Testis (tissue), 5 donors: ENCODE results near the gene REG1B.

DNA sequence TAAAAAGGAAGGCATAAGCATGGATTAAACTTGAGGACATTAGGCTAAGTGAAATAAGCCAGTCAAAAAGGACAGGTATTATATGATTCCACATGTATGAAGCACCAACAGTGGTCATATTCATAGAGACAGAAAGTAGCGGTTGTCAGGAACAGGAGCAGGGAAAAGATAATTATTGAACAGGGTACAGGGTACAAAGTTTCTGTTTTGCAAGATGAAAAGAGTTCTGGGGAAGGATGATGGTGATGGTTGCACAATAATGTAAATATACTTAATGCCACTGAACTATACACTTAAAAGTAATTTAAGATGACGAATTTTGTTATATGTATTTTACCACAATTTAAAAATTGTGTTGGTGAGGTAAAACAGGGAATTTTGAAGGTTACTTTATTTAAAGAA, 39.2 kb downstream of the EVA1A start:
- PRO-cap, 3 experiments = no peak in any of the 3 experiments
- RAMPAGE, long total RNA, 2 experiments = no peak in any of the 2 experiments
- RRBS = no CpG with 5 or more reads among the region's 2 CpGs

- PRO-cap, 3 experiments = no peak in any of the 3 experiments
- RAMPAGE, long total RNA, 2 experiments = no peak in any of the 2 experiments
- RRBS = no CpG with 5 or more reads among the region's 7 CpGs
Measured at GRCh38 chr2:75605703-75606622, 40.6 kb upstream of the MRPL19 start.

DNA sequence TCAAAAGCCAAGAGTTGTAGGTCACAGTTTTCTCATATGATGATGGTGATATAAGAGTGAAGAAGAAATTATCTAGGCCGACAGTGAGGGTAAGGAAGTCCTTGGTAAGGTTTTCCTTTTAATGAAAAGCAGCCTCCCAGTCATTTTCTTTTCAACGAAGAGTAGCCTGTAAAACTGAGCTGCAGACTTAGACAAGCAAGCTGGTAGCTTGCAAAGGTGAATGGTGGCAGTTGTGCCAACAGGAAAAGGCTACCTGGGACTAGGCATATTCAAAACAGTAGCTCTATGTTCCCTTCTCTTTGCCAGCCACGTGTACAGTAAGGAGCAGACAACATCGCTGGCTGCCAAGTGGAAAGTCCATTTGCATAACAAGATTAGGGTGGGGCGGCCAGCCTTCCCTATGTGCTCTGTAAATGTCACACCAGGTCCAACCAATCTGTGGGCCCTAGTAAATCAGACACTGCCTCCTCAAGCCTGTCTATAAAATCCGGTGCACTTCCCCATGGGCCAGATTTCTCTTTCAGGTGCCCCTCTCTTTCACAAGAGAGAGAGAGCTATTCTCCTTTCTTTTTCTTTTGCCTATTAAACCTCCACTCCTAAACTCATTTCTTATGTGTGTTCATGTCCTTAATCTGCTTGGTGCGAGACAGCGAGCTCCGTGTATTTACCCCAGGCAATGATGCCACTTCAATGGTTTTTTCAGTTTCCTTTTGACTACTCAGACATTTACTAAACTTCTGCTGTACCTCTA, 297.3 kb upstream of the GCFC2 start:
- PRO-cap, 3 experiments = no peak in any of the 3 experiments
- RAMPAGE, long total RNA, 2 experiments = no peak in any of the 2 experiments
- RRBS = no CpG with 5 or more reads among the region's 9 CpGs

DNA sequence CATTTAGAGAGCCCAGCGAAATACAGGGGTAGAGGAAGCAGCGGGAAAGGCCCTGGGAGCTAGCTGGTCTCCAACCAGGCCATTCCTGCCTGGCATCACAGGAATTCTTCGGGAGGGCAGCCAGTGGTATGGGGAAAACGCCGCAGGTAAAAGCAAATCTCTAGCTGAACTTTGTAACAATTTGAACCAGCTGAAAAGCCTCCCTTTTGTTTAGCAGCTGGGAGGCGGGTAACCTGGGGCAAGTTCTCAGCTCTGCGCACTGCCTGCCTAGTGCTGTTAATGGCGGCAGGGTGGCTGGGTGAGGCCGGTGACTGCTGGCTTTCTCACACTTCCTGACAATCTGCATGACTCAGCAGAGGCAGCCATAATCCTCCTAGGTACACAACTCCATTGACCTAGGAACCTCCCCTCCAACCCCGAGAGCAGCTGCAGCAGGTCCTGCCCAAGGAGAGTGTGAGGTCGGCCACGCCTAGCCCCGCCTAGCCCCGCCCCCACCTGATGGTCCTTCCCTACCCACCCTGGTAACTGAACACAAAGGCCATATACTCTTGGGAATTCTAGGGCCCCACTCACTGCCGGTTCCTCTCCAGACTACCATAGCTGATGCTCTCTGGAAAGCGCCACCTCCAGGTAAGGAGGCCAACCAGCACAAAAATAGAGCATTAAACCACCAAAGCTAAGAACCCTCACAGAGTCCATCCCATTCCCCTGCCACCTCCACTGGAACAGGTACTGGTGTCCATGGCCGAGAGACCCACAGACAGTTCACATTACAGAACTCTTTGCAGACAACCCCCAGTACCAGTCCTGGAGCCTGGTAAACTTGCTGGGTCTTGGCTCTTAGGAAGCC, 483.7 kb upstream of the REG3G start:
- PRO-cap, 3 experiments = peak in 1 of 3 experiments; most common minus-strand start position 481 of the sequence (in 1)
- RAMPAGE, long total RNA, 2 experiments = start-site peak on the plus strand in 2 of 2 experiments, centred at positions 538 to 555 of the sequence, 37 to 48 reads per replicate; start-site peak on the minus strand in 2 of 2 experiments, centred at positions 434 to 457 of the sequence, 41 to 78 reads per replicate
- RRBS = no CpG with 5 or more reads among the region's 17 CpGs

DNA sequence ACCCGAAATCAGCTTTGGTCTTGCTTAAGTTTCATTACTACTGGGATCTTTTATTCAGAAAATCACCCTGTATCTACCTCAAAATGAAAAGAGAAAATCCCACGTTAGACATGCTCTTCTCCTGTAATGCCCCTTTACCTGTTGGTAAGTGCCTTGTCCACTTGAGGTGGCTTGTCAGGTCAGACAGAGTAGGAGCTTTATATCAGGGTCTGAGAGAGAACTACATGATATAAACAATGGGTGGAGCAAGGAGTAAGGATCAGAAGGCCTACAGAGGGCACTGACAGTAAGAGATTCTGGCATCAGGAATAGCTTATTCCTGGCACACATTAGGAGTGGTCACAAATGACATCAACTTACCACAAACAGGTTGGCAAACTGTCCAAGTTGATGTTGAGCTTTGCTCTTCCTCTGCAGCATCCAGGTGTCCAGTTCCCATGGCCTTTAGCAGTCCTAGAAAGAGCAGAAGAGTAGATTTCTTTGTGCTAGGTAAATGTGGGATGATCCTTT, at the start of gene REG1B:
Gene REG1B, minus strand, starts transcription at position 173 of the 510 bp plus-strand sequence.
- PRO-cap, 3 experiments = no peak in any of the 3 experiments
- RAMPAGE, long total RNA, 2 experiments = no peak in any of the 2 experiments
- RRBS = no CpG with 5 or more reads among the region's 2 CpGs

- PRO-cap, 3 experiments = no peak in any of the 3 experiments
- RAMPAGE, long total RNA, 2 experiments = no peak in any of the 2 experiments
- RRBS = no CpG with 5 or more reads among the region's 3 CpGs
Measured at GRCh38 chr2:80305773-80306302, 1.3 kb upstream of the LRRTM1 start.

GRCh38 chr2:81304452-81304788, 999.9 kb upstream of the LRRTM1 start:
- PRO-cap, 3 experiments = no peak in any of the 3 experiments
- RAMPAGE, long total RNA, 2 experiments = no peak in any of the 2 experiments
- RRBS = 9% methylated on average over 1 of the region's 7 CpGs

- PRO-cap, 3 experiments = peak in 1 of 3 experiments; most common minus-strand start chr2:83993499 (in 1)
- RAMPAGE, long total RNA, 2 experiments = no peak in any of the 2 experiments
- RRBS = no CpG with 5 or more reads among the region's 3 CpGs
Measured at GRCh38 chr2:83993243-83993788, 465.8 kb downstream of the SUCLG1 start.

GRCh38 chr2:84669151-84669583, 152.9 kb downstream of the DNAH6 start:
- PRO-cap, 3 experiments = no peak in any of the 3 experiments
- RAMPAGE, long total RNA, 2 experiments = no peak in any of the 2 experiments
- RRBS = no CpG with 5 or more reads among the region's 6 CpGs

- PRO-cap, 3 experiments = no peak in any of the 3 experiments
- RAMPAGE, long total RNA, 2 experiments = no peak in any of the 2 experiments
- RRBS = no CpG with 5 or more reads among the region's 4 CpGs
Measured at GRCh38 chr2:84832894-84833368, 48.0 kb downstream of the TRABD2A start.

GRCh38 chr2:84856683-84857289, 24.1 kb downstream of the TRABD2A start:
- PRO-cap, 3 experiments = no peak in any of the 3 experiments
- RAMPAGE, long total RNA, 2 experiments = no peak in any of the 2 experiments
- RRBS = no CpG with 5 or more reads among the region's 9 CpGs

GRCh38 chr2:84897933-84898903, 7.2 kb upstream of the TMSB10 start:
- PRO-cap, 3 experiments = no peak in any of the 3 experiments
- RAMPAGE, long total RNA, 2 experiments = no peak in any of the 2 experiments
- RRBS = no CpG with 5 or more reads among the region's 3 CpGs

- PRO-cap, 3 experiments = peak in 1 of 3 experiments; most common plus-strand start chr2:84906275 (in 1); most common minus-strand start chr2:84906246 (in 1)
- RAMPAGE, long total RNA, 2 experiments = no peak in any of the 2 experiments
- RRBS = 4% methylated on average over 8 of the region's 46 CpGs
Measured at GRCh38 chr2:84905957-84906948, 797 bp downstream of the TMSB10 start.

DNA sequence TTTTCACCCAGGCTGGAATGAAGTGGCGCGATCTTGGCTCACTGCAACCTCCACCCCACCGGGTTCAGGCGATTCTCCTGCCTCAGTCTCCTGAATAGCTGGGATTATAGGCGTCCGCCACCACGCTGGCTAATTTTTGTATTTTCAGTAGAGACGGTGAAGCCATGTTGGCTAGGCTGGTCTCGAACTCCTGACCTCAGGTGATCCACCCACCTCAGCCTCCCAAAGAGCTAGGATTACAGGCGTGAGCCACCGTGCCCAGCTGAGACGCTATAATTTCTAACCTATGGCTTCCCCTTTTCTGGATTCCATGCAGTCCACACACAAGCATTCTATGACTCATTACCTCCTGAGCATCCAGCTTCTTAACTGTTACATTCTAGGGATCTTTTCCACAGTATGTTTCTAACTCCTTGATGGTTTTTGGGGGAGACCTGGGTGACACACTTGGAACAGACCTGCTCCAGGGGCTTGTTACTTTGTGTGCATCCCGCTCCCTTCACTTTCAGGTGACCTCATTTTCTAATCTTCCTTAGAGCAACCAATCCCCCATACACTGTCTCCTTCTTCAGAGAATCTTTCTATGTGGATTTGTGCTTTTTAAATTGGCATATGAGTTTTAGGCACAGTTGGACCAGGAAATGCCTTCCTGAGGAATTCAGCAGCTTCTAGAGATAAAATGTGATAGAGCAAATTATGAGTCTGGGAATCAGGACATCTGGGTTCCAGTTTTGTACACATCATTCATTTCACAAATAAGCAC, 11.8 kb upstream of the KCMF1 start:
- PRO-cap, 3 experiments = no peak in any of the 3 experiments
- RAMPAGE, long total RNA, 2 experiments = no peak in any of the 2 experiments
- RRBS = no CpG with 5 or more reads among the region's 13 CpGs

- PRO-cap, 3 experiments = no peak in any of the 3 experiments
- RAMPAGE, long total RNA, 2 experiments = no peak in any of the 2 experiments
- RRBS = no CpG with 5 or more reads among the region's 3 CpGs
Measured at GRCh38 chr2:84991292-84991900, 20.4 kb downstream of the KCMF1 start.

GRCh38 chr2:85047435-85048228, 76.7 kb downstream of the KCMF1 start:
- PRO-cap, 3 experiments = no peak in any of the 3 experiments
- RAMPAGE, long total RNA, 2 experiments = no peak in any of the 2 experiments
- RRBS = no CpG with 5 or more reads among the region's 2 CpGs

DNA sequence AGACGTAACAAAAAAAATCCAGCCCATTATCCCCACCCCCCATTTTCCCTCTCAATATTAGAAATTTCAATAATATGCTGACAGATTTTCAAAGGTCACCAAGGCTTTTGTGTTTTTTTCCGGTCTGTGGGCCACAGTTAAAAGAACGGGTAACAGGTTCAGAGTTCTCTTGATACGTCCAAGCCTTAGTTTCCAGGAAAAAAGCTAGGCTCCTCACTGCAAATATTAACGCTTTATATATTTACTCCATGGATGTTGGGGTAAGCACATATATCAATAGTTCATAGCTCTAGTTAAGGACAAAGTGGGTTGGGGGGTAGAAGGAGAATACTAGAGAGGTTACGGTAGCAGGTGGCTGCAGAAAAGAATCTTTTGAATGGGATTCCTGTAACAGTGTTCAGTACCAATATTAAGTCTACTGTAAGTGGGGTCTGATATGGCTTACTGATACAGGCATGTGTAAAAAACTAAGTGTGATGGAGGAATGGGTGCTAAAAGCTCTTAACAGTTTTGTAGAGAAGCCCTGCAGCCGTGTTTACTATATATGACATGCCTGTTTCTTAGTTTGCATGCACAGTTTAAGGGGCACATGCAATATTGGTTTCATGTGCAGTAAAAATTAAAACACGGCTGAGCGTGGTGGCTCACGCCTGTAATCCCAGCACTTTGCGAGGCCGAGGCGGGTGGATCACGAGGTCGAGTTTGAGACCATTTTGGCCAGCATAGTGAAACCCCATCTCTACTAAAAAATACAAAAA, 76.7 kb upstream of the TCF7L1 start:
- PRO-cap, 3 experiments = no peak in any of the 3 experiments
- RAMPAGE, long total RNA, 2 experiments = no peak in any of the 2 experiments
- RRBS = no CpG with 5 or more reads among the region's 15 CpGs

GRCh38 chr2:85132888-85133185, 355 bp upstream of the TCF7L1 start:
- PRO-cap, 3 experiments = no peak in any of the 3 experiments
- RAMPAGE, long total RNA, 2 experiments = start-site peak on the plus strand in 1 of 2 experiments, at chr2:85132902-85133171 at its widest, 22 reads per replicate
- RRBS = no CpG with 5 or more reads among the region's 25 CpGs

DNA sequence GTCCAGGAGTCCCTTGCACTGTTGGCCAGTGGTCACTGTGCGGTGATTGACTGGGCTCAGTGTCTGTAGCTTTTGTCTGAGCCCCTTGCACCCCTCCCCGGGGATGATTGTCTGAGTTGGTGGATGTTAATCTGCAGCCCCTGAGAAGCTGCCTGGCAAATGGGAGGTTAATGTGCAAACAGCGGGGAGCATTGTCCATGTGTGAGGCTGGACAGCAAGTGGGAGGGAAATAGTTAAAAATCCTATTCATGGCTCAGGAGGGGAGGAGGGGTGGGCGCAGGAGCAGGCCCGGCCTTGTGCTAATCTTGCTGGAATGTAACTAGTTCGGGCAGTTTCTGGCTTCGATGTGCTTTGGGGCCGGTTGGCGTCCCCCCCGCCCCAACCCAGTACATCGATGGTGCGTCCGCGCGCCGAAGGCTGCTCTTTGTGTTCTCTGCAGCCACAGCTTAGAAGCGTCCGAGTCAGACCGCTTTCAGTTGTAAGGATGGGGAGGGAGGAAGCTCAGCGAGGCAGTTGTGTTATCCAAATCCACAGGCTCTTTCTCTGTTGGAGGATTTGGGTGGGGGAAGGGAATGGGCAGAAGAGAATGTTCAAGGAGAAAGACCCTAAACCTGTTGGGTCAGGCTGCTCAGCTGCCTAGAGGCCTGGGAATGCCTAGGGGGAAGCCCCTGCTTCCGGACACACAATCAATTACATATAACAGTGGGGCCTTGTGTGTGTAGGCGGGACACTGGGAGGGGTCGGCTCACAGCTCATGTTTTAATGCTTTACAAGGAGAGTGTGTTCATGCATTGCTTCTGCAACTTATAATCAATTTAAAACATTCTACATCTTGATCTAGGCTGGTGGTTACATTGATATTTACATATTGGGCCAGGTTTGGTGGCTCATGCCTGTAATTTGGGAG, 71.7 kb downstream of the TGOLN2 start:
- PRO-cap, 3 experiments = no peak in any of the 3 experiments
- RAMPAGE, long total RNA, 2 experiments = no peak in any of the 2 experiments
- RRBS = 46% methylated on average over 4 of the region's 23 CpGs

- PRO-cap, 3 experiments = no peak in any of the 3 experiments
- RAMPAGE, long total RNA, 2 experiments = no peak in any of the 2 experiments
- RRBS = 75% methylated on average over 2 of the region's 8 CpGs
Measured at GRCh38 chr2:85257541-85258159, 70.1 kb downstream of the TGOLN2 start.